ENCODE data around the genes TMEM222, FGR and THEMIS2.

GRCh38 chr1:27300954-27301641, 20.9 kb upstream of the TMEM222 start:
- RAMPAGE, long total RNA = no peak
- RRBS = no CpG with 5 or more reads among the region's 10 CpGs

GRCh38 chr1:27321751-27322804, at the start of gene TMEM222:
Gene TMEM222, plus strand, starts transcription at chr1:27322163.
- RAMPAGE, long total RNA = no peak
- RRBS = 2% methylated on average over 9 of the region's 72 CpGs

DNA sequence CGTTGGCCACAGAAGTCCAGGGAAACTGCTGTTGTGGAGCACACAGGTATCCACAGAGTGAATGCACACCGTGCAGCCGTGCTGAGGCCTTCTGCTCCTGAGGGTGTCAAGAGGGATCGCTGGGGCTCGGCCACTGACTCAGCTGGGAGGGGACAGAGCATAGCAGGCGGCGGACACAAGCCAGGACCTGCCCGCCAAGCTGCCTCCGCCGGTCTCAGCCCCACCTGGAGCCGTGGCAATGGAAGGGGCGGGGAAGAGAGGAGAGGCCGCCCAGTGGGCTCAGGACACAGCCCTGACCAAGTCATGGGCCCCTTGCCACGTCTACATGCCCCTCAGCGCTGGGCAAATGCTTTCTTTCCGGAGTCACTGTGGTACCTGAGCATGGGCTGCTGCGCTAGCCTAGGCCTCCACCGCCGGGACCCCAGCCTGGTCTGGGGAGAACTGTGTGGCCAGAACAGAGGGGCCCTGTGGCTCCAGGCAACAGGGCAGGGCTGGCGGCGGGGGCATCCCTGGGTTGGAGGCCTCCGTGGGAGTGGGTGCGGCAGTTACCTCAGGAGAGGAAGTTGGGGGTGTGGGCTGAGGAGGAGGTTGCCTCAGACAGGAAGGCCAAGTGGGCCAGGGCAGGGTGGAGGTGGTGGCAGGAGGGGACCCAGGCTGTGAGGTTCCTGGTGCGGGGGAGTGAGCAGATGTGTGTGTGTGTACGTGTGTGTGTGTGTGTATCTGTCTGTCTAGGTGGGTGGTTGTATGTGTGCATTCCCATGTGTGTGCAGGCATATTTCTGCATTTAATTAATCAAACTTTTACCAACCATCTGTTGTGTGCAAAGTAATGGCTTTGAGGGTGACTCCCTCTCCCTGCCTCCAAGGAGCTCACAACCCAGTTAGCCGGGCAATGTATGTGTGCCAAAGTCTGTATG, 1.3 kb downstream of the SYTL1 start:
- RAMPAGE, long total RNA = no peak
- RRBS = 65% methylated on average over 5 of the region's 26 CpGs

DNA sequence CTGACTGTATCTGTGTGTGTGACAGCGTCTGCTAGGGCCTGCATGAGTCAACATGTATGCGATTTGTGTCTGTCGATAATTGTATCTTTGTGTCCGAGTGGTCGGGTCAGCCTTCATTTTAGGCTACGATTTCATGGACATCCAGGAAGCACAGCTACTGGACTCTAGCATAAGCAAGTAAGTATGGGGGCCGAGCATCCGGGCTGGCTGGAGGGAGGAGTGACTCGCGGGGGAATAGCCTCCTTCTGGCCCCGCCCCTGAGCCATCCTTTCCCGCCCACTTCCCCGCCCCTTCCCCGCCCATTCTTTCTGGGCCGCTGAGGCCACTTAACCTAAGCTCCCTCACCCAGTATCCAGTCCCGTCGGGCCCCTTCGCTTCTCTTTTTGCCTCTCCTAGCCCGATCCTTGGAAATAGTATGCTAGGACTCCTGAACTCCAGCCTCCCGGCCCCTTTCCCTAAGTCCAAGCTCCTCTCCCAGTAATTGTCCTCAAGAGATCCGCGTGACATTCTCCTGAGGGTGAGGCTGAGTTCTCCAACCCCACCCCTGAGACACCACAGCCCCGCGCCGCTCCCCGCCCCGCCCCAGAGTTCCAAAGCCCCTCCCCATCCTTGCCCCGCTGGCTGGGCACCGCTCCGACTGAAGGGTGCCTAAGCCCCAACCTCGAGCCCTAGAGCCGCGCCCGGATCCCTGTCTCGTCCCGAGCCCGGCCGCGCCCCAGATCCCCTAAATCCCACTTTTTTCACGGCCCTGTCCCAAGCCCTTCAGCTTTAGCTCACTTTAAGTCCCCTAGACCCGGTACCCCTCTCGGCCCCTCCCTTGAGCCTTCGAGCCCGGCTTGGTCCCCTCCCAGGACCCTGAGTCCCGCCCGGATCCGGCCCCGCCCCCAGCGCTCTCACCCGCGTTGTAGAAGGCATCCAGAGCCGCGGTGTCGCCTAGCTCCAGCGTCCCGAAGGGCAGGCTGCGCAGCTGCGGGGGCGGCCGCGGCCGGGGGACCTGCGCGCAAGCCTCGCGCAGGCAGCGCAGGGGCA, 1.1 kb downstream of the MAP3K6 start:
- RAMPAGE, long total RNA = no peak
- RRBS = under 1% methylated on average over 10 of the region's 67 CpGs

DNA sequence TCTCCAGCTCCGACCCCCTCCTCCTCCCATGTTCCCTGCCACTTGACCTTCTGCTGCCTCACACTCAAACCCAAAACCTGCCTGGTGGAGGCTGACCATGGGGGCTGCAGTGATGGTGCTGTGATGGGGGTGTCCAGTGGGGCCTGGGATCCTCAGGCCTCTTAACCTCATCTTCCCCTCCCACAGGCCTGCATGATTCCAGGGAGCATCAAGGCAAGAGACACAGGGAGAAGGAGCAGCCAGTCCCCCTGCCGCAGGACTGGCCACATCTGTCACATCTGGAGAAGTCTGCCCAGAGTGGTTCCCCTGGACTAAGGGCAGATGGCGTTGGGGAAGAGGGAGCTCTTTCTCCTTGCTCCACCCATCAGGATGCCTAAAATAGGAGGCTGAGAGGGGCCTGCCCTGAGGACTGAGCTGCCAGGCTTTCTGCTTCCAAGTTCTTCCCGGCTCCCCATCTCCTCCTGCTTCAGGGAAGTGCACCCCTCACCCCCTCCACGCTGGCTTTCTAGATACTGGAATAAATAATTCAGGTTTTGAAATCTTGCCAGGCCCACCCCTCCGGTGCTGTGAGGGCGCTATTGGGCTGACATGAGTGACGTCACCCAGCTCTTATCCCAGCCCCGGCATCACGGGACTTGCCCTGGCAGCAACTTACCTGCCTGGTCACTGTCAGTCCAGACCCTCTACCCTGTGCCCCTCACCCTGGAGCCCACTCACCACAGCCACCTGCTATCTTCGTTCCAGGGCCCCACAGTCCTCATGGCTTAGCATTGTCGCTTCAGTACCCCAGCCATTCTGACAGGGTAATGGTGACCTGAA, 1.1 kb upstream of the GPR3 start:
- RAMPAGE, long total RNA = no peak
- RRBS = 4% methylated on average over 4 of the region's 12 CpGs

DNA sequence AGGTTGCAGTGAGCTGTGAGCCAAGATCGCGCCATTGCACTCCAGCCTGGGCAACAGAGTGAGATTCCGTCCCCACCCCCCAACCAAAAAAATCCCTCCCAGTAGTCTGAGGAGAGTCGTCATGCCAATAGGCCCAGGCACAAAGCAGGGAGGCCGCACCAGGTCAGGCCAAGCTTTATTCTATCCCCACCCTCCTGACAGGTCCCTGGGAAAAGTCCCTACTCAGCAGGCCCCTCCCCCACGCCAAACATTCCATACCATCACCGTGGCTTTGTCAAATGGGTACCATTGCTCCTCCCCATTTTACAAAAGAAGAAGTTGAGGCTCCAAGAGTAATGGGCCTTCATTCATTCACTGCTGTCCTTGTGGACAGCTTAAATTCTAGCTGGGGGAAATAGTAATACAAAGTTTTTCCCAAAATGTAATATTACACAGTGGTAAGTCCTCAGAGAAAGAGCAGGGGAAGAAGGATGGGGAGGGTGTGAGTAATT, 5.4 kb downstream of the GPR3 start:
- RAMPAGE, long total RNA = no peak
- RRBS = no CpG with 5 or more reads among the region's 7 CpGs

- RAMPAGE, long total RNA = no peak
- RRBS = no CpG with 5 or more reads among the region's 10 CpGs
Measured at GRCh38 chr1:27448986-27449407, 41.0 kb downstream of the WASF2 start.

- RAMPAGE, long total RNA = no peak
- RRBS = 8% methylated on average over 24 of the region's 83 CpGs
Measured at GRCh38 chr1:27527707-27528805, 38.1 kb upstream of the WASF2 start.

DNA sequence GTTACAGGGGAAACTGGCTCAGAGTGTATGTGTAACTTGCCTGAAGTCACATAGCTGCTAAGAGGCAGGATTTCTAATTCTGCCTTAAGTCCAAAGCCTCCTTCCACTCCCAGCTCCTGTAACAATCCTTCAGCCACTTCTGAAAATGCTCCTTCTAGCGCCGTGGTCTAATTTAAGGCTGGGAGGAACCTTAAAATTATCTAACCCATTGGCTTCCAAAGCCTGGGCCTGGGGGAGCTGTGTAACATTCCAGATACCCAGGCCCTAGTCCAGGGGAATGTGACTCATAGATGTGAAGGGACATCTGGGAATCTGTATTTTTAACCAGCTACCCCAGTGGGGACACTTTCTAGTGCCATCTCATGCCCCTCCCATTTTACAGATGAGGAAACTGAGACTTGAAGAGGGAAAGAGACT, 49.0 kb downstream of the AHDC1 start:
- RAMPAGE, long total RNA = no peak
- RRBS = no CpG with 5 or more reads among the region's 2 CpGs

DNA sequence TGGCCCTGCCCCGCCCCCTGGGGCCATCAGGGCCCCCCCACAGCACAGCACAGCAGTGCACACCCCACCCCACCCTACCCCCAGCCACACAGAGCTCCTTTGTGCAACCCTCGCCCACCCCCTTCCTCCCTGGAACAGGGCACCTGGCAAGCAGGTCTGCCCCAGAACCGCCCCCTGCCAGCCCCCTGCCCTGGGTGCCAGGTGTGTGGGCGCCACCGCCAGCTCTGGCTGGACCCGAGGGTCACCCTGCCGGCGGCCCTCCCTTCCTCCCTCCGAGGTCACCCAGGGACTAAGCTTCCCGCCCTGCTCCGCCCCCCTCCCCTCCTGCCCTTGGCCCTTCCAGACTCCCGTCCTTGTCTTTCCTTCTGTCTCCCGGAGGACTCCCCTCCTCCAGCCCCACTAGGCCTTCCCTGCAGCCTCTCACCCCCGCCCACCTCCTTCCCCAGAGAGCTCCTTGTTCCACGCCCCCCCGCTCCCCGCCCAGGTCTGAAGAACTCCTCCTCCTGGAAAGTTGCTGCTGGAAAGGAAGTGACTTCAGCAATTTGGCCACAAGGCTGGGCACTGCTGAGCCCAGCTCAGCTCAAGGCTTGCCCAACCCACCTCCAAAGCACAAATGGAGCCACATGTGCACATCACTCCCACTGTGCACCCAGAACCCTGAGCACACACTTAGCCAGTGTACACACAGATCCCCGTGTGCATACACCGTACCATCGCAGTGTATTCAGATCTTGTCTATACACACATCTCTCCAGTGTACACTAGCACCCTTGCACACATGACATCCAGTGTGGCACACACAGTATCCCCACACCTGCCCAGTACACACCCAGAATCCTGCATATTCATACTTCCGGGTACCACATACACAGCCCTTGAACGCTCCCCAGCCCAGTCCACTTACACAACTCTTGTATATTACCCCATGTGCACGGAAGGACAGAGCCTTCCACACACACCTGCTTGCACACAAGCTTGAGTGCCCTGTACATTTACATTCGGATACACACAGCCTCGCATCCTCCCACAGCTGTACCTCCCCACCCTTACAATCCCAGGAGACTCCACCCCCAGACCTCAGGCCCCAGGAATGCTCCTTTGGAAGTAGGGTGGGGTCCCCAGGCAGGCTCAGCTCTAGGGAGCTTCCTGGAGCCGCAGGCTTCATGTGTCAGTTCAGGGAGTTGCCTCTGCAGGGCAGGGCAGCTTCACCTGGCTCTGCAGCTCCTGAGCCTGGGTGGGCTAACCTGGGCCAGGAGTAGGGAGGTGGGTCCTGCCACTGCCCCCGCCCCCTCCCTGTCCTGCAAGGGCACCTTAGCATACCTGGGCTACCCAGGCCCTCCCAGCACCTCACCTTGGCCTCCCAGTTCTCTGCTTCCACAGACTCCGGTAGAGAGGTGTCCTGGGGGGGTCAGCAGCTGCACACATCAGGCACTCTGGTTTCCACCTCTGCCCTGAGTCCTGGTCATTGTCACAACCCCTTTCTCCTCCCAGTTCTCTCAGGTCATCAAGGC, 46.4 kb downstream of the AHDC1 start:
- RAMPAGE, long total RNA = no peak
- RRBS = no CpG with 5 or more reads among the region's 28 CpGs

DNA sequence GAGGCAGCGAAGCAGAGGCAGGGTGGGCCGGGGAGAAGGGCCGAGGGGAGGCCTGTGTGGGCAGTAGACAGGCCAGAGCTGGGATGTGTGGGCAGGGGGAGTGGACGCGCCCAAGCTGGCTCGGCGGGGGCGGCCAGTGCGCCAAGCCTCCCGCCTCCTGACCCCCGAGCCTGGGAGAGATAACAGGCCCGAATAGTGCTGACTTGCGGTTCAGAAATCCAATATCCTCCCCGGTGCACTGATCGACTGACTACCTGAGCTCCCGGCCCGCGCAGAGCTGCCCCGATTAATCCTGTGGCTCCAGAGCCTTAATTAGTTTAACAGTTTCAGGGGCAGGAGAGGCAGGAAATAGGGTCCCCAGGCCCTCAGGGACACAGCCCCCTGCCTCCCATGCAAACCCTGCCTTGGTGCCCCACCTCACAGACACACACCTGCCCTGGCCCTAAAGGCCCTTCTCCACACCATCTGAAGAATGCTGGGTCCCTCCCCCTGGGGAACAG, 41.8 kb downstream of the AHDC1 start:
- RAMPAGE, long total RNA = no peak
- RRBS = no CpG with 5 or more reads among the region's 19 CpGs

- RAMPAGE, long total RNA = no peak
- RRBS = 5% methylated on average over 21 of the region's 95 CpGs
Measured at GRCh38 chr1:27575485-27576478, 28.2 kb downstream of the AHDC1 start.

DNA sequence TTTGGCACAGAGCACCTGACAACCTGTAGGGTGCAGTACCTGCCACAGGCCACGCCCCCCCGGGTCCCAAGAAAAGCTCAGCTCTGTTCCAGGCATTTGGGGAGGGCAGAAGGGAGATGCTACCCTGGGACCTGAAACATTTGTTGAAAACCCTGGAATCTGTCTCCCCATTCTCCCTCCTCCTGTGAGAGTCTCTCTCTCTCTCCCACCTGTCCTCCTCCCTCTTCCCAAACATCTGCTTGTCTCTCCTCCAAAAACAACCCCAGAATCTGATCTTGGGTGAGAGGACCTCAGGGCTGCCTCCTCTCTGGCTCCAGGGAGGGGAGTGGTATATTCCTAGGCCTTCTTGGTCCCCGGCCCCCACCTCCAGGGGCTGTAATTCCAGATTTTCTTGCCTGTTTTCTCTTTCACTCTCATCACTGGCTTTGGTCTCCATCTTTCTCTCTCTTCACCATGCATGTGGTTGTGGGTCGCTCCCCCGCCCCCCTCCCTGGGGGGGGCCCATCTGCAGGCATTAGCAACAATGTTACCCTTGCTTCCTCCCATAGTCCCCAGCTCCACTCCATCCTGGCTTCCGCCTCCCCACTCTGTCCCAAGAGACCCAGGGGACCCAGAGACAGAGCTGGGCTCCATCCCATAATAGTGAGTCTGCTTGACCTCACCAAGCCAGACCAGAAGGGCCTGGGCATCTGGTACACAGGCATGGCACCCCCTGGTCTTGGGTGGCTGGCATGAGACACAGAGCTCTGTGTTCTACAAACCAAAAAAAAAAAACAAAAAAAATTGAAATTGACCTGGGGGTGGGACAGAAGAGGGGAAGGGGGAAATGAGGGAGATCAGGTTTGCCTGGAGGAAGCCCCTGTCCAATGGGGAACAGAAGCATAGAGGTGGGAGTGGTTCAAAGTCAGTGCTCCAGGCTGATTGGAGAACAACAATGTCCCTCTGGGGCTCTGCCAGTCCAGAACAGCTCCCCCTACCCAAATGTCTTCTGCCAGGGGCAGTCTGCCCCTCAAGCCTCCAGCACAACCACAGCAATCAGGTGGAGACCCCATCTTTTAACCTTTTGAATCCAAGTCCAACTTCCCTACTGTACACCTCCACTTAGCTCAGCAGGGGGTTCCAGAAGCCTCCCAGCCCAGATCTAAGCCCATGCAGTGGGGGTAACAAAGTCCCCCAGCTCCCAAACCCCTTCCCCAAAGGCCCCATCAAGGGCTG, 3.8 kb downstream of the AHDC1 start:
- RAMPAGE, long total RNA = no peak
- RRBS = no CpG with 5 or more reads among the region's 6 CpGs

- RAMPAGE, long total RNA = no peak
- RRBS = no CpG with 5 or more reads among the region's 15 CpGs
Measured at GRCh38 chr1:27609162-27610118, 5.5 kb upstream of the AHDC1 start.

DNA sequence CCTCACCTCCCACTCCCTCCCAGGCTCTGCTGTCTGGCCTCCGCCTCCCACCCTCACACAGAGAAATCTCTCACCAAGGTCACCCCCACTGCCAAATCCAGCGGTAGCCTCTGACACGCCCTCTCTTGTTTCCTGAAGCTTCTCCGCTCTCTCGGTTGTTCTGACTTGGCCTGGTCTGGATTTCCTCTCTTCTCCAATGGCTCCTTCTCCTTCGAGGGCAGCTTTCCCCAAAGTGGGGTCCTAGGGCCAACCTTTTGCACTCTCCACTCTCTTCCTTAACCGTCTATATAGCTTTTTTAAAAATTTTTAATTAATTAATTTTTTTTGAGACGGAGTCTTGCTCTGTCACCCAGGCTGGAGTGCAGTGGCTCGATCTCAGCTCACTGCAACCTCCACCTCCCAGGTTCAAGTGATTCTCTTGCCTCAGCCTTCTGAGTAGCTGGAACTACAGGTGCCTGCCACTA, 15.0 kb upstream of the AHDC1 start:
- RAMPAGE, long total RNA = no peak
- RRBS = no CpG with 5 or more reads among the region's 9 CpGs

- RAMPAGE, long total RNA = no peak
- RRBS = no CpG with 5 or more reads among the region's 32 CpGs
Measured at GRCh38 chr1:27634945-27635436, at the start of gene FGR. Gene FGR, minus strand, starts transcription at chr1:27635185.

- RAMPAGE, long total RNA = no peak
- RRBS = no CpG with 5 or more reads among the region's 8 CpGs
Measured at GRCh38 chr1:27666032-27666680, 5.8 kb downstream of the IFI6 start.

DNA sequence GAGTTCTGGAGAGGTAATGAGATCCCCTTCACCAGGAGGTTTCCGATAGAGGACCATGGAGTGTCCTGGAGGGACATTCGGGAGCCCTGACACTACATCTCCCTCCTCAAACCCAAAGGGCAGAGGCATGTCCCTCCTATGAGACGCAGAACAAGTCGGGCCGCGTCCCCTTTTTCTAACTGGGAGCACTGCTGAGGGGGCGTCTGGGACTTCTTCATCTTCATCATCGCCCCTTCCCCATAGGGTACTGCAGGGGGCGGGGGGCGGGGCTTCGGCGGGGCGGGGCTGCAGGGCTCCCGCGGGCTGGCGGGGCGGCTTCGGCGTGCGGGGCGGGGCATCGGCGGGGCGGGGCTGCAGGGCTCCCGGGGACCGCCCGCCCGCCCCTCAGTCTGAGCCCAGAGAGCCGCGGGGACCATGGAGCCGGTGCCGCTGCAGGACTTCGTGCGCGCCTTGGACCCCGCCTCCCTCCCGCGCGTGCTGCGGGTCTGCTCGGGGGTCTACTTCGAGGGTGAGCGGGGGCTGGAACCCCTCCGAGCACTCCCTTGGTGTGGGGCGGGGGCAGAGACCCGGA, at the start of gene THEMIS2:
TSS of gene THEMIS2 (plus strand) at position 387 of the 571 bp plus-strand sequence.
- RAMPAGE, long total RNA = no peak
- RRBS = 2% methylated on average over 7 of the region's 46 CpGs

DNA sequence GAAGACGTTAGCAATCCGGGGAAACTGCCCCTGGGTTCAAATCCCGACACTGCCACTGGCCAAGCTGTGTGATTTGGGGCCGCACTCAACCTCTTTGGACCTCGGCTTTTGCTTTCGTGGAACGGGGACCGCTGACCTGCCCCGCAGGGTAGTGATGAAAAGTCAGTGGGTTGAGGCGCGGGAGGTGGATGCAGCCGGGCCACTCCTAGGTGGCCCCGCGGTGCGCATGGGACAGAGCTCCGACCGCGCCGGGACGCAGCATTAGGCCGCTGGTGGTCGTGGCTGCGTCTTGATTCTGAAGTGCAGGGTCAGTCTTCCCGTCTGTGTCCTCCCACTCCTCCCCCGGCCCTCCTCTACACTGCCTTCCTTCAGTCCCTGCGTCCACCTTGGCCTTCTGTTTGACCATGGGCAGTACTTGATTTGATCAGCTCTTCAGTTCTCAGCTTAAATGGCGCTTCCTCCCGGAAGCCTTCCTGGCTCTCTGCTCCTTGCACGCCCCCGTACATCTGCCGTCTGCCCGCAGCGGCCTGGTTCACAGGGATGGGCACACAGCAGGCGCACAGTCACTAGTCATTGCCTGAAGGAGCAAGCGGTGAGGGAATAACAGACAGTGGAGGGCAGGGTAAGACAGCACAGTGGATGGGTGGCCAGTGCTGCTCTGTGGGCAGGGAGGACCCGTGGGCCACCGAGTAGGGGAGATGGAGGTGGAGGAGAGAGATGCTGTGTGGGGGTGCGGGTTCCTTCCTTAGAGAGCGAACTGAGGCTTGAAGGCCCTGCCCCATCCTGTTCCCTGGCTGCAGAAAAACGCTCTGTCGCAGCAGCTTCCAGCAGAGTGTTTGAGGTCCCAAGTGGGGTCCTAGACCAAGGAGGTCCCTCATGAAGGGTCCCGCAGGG, 632 bp downstream of the THEMIS2 start:
- RAMPAGE, long total RNA = no peak
- RRBS = 1% methylated on average over 13 of the region's 42 CpGs

DNA sequence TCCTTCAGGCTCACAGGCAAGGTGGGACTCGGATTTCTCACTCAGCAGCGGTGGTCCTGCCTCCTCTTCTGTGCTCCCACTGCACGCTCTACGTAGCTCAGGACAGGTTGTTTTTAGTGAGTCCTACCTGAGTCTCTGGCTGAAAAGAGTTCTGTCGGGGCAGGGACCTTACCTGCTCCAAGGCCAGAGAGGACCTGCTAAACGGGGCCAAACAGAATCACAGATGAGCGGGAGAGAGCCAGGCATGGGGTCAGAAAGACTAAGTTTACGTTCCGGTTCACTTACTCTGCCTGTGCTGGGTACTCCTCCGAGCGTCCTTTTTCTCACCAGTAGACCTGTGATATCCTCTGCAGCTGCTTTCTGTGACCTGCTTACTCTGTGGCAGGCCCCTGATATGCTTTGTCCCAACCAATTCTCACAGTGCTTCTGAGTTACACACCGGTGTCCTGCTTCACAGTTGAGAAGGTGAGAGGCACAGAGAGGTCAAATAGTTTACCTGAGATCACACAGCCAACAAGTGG, 11.4 kb downstream of the THEMIS2 start:
- RAMPAGE, long total RNA = no peak
- RRBS = no CpG with 5 or more reads among the region's 12 CpGs

All from epithelial cell of alveolus of lung (primary cell).